HTR-8/SVneo (cell line): ENCODE measurements around a stretch of chr16.

- RRBS = no CpG with 5 or more reads among the region's 7 CpGs
Measured at GRCh38 chr16:2992663-2993182, 12.5 kb upstream of the PKMYT1 start.

DNA sequence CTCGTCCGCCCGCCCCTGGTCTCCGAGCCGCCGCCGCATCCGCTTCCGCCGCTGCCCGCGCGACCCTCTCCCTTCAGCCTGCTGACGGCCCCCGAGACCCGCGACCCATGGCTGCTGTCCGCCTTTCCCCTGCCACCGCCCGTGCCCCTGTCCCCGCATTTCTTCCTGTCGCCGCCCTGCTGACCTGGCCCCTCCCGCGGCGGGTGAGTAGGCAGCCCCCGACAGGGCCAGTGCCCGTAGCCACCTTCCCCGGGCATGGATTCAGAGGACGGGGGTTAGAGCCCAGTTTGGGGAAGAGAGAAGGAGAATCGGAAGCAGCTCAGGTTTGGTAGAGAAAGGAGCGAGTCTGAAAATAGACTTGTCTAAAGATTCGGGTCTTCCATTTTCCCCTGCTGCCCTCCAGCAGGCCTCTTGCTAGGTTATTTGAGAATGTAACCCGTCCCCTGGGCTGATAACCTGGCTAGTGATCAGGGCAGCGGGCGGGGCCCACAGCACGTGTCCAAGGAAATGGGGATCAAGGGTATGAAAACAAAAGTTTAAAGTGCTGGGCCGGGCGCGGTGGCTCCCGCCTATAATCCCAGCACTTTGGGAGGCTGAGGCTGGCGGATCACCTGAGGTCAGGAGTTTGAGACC, 7.9 kb upstream of the CLDN9 start:
- RRBS = no CpG with 5 or more reads among the region's 42 CpGs

DNA sequence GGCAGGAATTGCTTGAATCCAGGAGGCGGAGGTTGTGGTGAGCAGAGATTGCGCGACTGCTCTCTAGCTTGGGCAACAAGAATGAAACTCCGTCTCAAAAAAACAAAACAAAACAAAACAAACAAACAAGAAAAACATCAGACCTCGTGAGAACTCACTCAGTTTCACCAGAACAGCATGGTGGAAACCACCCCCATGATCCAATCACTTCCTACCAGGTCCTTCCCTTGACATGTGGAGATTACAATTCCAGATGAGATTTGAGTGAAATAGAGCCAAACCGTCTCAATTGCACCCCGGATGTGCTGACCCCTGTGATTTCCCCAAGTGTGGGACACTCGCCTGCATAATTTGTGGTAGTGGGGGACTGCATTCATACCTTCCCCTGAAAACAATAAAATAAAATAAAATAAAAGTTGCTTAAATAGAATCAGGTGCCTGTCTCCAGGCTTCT, 13.2 kb downstream of the ZSCAN10 start:
- RRBS = no CpG with 5 or more reads among the region's 8 CpGs

DNA sequence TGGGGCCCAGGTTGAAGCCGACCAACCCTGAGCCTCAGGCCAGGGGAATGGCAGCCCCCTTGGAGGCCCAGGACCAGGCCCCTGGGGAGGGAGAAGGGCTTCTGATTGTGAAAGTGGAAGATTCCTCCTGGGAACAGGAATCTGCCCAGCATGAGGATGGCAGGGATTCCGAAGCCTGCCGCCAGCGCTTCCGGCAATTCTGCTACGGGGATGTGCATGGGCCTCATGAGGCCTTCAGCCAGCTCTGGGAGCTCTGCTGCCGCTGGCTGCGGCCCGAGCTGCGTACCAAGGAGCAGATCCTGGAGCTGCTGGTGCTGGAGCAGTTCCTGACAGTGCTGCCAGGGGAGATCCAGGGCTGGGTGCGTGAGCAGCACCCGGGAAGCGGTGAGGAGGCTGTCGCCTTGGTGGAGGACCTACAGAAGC, 2.4 kb downstream of the ZNF213 start:
- RRBS = no CpG with 5 or more reads among the region's 14 CpGs

GRCh38 chr16:3223881-3224299, 11.1 kb downstream of the ZNF200 start:
- RRBS = no CpG with 5 or more reads among the region's 7 CpGs

DNA sequence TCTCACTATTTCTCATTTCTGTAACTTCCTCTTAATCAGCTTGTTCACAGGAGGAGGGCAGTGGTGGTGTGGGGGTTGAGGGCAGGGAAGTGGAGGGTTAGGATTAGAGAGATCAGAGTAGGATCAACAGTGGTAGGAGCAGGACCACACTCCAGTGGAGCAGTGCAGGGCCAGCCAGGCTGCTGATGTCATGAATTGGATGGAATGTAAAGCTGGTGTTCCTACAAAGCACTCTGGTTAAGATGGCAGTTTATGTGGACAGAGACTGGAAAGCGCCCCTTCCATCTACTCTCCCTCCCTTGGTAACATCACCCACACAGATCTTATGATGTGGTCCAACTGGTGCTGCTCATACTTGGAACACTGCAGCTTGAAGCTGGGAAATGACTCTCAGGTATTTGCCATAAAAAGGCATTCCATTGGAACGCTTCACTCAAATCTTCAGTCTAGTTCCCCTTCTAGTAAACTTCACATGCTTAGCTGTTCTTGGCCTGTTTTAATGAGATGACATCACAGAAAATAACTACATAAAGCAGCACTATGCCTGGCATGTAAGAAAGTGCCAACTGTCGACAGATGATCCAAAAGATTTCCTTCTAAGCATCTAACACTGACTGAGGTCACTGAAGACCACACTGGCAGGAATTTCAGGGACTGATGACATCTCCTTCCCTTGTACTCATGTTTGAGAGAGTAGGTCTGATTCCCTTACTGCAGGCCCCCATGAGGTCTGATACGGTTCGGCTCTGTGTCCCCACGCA, 9.2 kb downstream of the ZNF263 start:
- RRBS = no CpG with 5 or more reads among the region's 6 CpGs

- RRBS = no CpG with 5 or more reads among the region's 6 CpGs
Measured at GRCh38 chr16:3299176-3299901, 5.9 kb downstream of the TIGD7 start.

- RRBS = no CpG with 5 or more reads among the region's 10 CpGs
Measured at GRCh38 chr16:3458944-3459477, 15.5 kb downstream of the NAA60 start.

DNA sequence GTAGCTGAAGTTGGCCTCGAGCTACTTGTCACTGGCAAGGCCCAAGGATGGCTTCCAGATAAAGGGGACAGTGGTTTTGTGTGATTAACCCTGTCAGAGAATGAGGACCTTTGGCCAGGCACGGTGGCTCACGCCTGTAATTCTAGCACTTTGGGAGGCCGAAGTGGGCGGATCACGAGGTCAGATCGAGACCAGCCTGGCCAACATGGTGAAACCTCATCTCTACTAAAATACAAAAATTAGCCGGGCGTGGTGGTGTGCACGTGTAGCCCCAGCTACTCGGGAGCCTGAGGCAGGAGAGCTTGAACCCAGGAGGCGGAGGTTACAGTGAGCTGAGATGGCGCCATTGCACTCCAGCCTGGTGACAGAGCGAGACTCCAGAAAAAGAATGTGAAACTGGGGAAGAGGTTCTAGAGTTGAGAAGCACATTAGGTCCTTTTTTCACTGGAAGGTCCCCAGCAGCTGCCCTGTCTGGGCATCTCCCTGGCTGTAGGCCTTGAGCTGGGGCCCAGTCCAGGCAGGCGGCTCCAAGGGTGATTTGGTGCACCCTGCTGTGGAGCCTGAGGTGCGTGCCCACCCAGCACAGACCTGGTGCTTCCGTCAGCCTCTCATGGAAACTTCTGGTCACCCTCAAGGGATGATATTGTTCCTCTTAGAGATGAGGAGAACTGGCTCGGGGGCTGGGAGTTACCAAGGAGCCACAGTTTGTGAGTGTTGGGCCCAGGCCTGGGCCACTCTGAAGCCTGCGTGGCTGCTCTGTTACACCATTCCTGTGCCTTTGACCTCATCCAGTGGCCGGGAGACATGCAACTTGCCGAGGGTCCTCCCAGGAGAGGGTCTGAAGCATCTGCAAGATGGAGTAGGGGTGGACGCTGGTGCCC, 8.0 kb downstream of the C16orf90 start:
- RRBS = no CpG with 5 or more reads among the region's 22 CpGs

DNA sequence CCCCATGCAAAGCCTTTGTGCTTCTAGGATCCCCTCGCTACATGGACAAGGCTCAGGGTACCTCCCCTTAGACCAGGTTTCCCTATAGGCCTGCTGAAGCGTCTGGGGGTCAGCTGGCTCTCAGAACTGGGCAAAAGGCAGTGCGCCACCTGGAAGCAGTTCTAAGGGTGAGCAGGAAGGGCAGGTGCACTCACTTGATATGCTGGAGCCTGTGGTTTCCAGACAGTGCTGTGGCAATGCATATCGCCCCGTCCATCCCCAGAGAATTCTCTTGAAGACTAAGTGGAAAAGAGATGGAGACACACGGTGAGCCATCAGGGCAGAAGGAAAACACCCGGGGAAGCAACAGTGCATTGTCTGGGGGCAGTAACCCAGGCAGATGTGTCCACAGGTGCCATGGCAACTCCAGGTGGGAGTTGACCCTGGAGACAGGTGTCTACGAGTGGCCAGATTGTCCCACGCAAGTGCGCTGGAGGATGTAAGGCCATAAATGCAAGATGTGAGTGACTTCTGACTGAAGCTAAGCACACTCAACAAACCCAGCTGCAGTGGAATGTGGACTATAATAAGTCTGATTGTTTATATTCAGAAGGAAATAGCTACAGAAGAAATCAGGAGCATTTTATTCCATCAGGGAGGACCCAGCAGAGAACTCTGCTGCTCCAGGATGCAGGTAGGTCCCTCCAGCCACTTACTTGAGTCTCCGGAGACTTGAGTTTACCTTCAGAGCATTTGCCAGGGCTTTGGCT, 35.0 kb downstream of the NLRC3 start:
- RRBS = no CpG with 5 or more reads among the region's 11 CpGs

GRCh38 chr16:3640719-3641348, 13.7 kb upstream of the DNASE1 start:
- RRBS = no CpG with 5 or more reads among the region's 16 CpGs

DNA sequence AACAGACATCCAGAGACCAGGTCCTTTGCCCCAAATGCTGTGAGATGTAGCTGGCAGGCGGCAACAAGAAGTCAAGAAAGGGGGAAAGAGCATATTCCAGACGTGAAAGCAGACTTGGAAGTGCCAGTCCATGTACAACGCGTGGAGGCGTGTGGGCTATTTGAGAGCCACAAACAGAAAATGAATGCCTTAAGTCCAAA, 16.5 kb downstream of the CREBBP start:
- RRBS = no CpG with 5 or more reads among the region's 5 CpGs

DNA sequence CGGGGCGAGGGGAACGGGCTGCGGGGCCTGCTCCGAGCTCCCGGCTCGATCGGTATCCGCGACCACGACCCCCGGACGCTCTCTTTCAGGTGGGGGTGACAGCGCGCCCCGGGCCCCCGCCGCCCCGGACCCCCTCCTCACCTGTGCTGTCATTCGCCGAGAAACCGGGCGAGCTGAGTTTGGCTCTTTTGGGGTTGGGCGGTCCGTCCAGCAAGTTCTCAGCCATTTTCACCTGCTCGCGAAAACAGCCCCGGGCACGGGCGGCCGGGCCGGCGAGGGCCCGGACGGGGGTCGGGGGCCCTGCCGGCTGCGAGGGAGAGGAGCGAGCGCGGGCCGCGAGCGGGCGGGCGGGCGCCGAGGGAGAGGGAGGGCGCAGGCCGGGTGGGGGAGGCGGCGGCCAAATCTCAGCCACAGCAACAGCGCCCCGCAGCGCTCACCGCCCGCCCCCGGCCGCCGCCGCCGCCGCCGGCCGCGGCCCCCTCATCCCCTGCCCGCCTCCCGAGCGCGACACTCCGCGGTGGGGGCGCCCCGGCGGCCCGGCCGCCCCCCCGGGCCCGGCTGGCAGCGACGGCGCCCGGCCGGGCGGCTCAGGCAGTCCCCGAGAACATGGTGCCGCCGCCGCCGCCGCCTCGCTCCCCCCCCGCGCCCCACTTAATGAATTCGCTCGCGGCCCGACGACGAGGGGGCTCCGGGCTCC, 674 bp downstream of the CREBBP start:
- RRBS = 2% methylated on average over 59 of the region's 101 CpGs

DNA sequence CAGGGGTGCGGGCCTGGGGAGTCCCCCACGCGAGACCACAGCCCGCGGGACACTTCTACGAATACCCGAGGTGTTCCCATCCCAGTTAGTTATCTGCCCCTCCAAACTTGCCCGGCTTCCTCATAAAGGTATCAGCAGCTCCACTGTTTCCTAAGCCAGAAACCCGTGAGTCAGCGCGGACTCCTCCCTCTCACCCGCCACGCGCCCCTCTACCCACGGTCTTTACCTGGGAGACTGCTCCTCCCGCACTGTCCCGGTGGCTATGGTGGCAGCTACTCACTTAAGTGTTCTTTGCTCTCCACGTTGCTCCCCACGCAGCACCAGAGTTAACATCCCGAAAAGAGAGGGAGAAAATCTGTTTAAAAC, 1.1 kb upstream of the CREBBP start:
- RRBS = no CpG with 5 or more reads among the region's 20 CpGs

DNA sequence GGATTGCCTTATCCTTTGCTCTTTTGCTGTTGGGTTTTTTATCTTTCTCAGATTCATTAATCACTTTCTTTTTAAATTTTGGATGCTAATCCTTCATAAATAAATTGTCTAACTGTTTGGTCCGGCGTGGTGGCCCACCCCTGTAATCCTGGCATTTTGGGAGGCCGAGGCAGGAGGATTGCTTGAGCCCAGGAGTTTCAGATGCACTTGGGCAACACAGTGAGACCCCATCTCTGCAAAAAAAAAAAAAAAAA, 10.8 kb upstream of the CREBBP start:
- RRBS = no CpG with 5 or more reads among the region's 3 CpGs

DNA sequence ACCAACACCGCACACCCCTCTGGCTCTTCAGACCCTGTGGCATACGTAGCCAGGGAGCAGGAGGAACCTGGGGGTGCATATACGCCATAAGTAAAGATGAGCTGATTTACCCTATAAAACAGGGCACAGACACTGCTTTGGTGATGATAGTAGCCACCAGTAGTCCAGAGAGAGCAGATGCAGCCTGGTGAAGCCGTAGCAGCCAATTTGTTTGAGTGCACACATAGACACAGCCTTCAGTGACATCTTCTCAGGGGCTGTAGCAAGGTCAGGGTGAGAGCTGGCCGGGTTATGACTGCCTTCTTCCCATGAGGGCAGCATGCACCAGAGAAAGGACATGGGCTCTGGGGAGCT, 35.6 kb upstream of the CREBBP start:
- RRBS = no CpG with 5 or more reads among the region's 5 CpGs

- RRBS = no CpG with 5 or more reads among the region's 1 CpG
Measured at GRCh38 chr16:3929949-3930148, 49.3 kb upstream of the CREBBP start.

GRCh38 chr16:4093804-4094127, 22.5 kb downstream of the ADCY9 start:
- RRBS = no CpG with 5 or more reads among the region's 2 CpGs

- RRBS = no CpG with 5 or more reads among the region's 11 CpGs
Measured at GRCh38 chr16:4143346-4143809, 27.1 kb upstream of the ADCY9 start.

DNA sequence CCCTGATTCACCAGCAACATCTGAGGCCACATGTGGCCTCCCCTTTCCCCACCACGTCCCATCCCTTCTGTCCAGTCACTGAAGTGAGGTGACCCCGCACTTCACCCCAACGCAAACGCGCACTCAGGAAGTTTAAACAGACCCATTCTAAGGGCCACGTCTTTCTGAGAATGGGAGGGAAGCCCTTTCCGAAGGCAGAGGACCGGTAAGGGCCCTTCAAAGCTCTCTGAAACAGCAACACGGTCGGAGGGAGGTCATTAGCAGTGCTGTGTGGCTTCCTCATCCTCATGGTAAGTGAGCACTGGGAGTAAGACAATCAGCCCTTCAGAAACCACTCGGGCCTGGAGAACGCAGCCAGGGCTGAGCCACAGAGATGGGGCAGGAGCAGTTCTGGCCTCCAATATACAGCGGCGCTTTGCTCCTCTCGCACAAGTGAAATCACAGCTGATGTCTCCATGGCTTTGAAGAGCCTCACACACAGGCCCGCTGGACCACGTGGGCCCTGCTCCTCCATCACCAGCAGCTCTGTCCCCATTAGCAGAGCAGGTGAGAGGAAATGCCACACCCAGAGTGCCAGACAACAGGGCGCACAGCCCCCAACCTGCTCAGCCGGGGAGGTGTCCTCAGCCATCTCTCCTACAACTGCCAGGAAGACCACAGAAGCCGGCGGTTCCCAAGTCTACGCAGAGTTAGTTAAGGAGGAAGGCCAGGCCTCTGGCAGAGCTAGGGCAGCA, 23.6 kb downstream of the SRL start:
- RRBS = no CpG with 5 or more reads among the region's 22 CpGs